Progenitor cell of endocrine pancreas (in vitro differentiated cells): Measurements from ENCODE around the gene SNX6.

GRCh38 chr14:28504475-28504941 is 262.1 kb upstream of the FOXG1 start:
- PRO-cap = no peak

DNA sequence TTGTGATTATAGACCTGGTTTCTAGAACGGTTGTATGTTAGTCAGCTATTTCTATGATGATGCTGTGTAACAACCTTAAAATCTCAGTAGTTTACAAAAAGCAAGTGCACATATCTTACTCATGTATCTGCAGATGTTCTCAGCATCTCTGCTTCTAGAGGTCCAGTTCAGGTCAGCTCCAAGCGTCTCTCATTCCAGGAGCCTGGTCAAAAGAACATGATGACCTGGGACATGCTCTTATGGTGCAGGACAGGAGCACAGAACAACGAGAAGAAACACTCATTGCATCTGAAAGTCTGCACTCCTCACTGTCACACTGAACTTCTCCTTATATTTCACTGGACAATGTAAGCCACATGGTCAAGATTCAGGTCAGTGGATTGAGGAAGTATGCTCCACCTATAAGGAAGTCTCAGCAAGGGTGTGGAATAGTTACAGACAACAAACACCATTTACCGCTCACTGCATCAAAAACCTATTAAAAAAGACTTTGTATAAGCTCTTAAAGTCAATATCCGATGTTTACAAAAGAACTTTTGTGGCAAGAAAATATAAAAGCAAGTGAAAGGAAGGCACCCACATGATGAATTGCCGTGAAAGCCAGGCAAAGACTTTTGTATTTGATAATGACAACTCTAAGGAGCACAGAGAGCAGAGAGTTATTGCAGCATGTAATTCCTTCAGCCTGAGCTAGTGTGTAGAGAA is 153.1 kb upstream of the FOXG1 start:
- PRO-cap = no peak

DNA sequence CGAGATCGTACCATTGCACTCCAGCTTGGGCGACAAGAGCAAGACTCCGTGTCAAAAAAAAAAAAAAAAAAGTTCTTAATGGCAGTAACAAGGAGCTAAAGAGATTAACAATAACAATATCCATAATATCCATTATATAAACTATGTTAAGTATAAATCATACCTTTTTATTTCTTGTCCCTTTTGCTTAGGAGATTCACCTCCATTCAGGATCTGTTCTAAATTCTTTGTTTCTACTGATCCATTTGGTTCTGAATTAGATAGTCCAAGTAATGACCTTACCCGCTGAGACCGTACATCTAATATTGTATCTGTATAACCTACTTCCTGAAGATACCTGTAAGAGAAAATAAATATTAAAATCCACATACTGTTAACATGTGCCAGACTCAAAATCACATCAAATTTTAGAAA is 72.6 kb downstream of the COCH start:
- PRO-cap = no peak

DNA sequence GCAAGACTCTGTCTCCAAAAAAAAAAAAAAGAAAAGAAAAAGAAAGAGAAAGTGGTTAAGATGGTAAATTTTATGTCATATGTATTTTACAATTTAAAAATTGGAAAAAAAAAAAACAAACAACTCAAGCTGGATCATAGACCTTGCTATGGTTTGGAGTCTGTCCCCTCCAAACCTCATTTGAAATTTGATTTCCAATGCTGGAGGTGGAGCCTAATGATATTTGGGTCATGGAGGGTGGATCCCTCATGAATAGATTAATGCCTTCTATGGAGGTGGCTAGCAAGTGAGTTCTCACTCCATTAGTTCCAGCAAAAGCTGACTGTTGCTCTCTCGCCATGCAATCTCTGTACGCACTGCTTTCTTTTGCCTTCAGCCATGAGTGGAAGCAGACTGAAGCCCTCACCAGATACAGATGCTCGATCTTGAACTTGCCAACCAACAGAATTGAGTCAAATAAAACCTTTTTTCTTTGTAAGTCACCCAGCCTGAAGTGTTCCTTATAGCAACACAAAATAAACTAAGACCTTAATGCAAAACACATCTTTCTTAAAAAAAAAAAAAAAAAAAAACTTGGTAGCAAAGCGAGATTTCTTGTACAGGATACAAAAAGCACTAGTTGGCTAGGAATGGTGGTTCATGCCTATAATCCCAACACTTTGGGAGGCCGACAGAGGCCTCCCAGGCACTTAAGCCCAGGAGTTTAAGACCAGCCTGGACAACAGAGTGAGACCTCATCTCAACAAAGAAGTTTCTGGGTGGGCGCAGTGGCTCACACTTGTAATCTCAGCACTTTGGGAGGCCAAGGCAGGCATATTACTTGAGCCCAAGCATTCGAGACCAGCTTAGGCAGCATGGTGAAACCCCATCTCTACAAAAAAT is 22.0 kb upstream of the AP4S1 start:
- PRO-cap = no peak

DNA sequence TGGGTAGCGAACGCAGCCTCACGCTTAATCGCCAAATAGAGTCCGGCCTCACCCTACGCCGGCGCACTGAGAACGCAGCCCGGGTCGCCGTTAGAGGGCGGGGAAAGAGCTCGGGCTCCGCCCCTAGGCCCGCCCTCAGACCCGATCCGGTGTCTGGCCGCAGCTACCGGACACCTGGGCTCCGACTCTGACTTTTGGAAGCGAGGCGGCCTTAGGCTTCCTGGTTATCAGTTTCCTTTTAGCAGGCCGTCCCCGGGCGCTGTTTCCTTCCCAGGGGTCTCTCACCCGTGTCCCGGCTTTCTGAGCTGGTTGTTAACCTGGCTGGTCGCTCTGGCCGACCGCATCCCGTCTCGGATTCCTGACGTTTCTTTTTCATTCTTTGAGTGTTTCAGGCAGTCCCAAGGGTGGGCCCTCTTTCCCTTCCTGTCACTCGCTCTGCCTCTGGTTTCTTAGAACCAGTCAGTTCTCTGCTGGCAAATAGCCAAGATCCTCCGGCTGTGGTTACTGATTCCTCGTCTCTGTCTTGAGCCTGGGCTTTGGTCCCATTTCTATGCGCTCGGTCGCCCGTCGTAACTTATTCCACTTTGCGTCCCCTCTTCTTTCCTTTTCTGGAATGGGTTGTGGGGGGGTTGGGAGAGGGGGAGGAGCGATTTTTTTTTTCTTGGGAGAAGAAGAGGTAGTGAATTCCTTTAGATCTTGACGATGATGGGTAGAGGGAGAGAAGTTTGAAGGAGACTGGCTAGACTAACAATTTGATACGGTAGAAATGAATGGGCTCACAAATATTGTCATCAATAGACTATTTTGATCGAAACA is 516 bp upstream of the STRN3 start:
- PRO-cap = bidirectional peak, plus-strand start at position 179 of the sequence, minus-strand start outside the sequence; bidirectional peak, plus-strand start at position 458 of the sequence, minus-strand start at position 437 of the sequence; bidirectional peak, plus-strand start at position 699 of the sequence, minus-strand start at position 586 of the sequence

GRCh38 chr14:32006540-32007133 is 70.5 kb upstream of the ARHGAP5 start:
- PRO-cap = unidirectional peak, plus-strand start at chr14:32006621

DNA sequence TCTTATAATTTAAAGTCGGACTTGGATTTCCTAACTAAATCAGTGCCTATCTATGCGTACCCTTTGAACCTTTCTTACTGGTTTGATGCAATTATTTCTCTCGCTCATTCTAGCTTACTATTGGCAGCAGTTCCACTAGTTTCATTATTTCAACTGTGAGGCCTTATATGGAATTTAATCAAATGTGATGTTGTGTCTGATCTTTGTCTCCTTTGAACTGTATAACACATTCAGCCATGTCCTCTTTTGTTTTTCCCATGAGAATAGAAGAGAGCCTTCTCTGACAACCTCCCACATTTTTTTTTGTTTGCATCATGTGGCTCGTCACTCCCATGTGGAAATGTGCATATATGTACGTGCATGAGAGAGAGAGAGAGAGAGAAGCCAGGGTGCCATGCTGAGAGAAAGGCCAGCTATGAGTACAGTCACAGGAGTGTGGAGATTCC is 48.1 kb downstream of the AKAP6 start:
- PRO-cap = no peak

DNA sequence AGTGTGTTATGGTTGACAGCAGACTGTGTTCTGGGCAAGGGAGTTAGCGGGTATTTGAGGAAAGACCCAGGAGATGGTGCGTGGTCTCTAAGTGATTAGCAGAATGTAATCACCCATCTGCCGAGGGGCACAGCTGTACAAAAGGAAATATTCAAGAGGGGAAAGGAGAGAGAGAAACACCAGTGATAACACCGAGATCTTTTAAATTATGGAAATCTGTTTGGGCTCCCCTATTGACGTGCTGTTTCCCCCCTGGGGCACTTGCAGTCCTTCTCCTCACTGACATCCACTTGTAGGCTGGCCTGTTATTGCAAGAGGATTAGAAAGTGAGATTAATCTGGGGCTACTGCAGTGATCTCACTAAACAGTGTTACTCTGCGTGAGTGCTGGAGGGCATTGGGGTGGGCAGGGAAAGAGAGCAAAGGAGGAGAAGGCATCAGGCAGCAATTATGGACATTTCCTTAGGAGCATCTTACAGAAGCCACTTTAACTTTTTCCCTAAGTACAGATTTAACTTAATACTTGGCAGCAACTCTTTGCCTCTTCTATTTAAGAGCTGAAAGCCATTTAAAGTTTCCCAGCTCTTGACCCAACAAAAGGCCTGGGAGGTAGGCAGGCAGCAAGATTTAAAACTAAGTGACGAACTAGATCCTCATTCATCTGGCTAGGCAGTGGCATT is 97.9 kb downstream of the AKAP6 start:
- PRO-cap = no peak

GRCh38 chr14:33765312-33765659 is 185.6 kb downstream of the EGLN3 start:
- PRO-cap = no peak

DNA sequence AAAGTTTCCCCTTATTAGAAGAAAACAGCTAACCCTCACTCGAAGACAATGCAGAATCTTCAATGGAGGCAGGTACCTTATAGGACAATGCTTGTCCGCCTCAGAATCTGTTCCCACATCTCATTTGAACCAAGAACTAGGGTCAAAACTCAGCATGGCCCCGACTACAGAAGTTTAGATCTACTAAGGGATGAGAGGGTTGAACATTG is 70.1 kb downstream of the EGLN3 start:
- PRO-cap = no peak

DNA sequence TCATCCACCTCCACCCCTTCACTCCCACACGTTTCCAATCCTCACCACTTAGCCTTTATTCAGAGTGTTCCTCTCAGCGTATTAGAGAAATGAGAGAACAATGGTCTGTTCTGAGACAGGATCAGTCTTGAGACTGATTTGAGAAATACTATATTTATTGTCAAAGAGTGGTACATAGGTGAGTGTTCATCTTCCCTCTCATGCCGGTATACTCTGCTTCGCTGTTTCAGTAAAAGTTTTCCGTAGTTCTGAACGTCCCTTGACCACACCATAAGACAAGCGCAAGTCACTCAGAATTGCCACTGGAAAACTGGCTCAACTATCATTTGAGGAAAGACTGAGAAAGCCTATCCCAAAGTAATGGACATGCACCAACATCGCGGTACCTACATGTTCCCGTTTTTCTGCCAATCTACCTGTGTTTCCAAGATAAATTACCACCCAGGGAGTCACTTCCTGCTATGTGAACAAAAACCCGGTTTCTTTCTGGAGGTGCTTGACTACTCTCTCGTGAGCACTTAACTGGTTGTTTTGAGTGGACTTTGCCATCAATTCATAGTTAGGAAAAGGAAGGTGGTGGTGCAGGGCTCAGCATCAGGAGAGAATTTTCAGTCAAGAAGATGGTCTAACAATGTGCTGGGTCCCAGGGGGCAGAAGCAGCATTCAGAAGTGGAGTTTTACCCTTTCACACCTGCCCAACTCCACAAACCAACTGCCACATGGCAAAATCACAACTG is 1.5 kb downstream of the EGLN3 start:
- PRO-cap = no peak

DNA sequence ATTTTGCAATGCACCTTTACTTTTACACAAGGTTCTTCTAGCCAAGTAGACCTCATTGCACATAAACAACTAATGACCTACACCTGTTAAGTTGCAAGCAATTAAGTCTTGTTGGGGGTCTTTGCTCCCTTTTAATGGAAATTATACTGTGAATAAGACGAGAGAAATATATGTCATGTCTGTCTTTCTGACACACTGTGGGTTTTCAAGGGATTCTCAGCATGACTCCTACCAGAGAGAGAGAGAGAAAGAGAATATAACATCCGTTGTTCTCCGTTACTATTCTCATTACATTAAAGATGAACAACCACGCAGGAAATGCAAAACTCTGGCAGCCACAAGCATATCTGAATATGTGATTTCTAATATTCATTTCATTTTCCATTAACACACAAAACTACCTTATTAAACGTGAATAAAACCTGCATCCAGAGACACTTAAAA is 67.2 kb upstream of the EGLN3 start:
- PRO-cap = no peak

DNA sequence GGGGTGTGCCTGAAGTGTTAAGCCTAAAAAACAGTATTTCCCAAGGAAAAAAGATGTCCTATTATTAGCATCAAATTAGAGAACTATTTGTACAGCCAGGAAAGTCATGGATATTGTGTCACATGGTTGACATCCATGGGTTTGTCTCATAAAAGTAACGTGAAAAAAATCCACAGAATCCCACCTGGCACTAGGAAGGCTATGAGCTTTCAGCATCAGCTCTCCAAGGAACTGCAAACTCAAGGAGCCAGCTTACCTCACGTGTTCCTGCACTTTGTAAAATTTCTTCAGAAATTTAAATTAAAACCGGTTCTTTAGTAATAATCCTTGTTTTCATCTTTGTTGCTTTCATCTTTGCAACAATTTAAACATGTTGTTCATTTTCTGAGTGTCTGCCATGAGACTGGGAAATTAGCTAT is 69.2 kb upstream of the EGLN3 start:
- PRO-cap = no peak

GRCh38 chr14:34436957-34437361 is 25.1 kb downstream of the SPTSSA start:
- PRO-cap = no peak

- PRO-cap = bidirectional peak, plus-strand start at chr14:34497118, minus-strand start at chr14:34497125
These were observed 34.7 kb upstream of the SPTSSA start for GRCh38 chr14:34496491-34497353.

DNA sequence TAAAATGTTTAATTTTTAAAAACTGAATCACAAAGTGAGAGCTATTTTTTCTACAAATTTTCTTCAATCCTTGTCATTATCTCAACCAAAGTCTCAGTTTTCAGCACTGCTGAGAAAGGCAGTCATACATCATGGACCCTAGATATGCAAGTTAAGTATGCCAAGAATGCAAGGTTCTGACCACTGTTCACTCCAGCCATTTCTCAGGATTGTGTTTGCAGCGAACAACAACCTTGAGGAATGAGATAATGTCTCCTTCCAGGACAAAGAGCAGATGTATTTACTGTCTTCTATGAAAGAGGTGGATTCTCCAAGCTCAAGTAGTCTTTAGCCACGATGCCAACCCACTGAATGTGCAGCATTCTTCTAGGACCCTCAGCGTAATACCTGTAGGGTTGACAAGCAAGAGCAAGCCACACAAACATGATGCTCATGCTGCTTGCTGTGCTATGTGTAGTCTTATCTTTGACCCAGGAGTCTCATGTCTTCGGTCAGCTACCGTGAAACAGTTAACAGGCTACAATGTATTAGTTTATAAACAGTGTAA is 2.1 kb downstream of the EAPP start:
- PRO-cap = unidirectional peak, plus-strand start at position 323 of the sequence

DNA sequence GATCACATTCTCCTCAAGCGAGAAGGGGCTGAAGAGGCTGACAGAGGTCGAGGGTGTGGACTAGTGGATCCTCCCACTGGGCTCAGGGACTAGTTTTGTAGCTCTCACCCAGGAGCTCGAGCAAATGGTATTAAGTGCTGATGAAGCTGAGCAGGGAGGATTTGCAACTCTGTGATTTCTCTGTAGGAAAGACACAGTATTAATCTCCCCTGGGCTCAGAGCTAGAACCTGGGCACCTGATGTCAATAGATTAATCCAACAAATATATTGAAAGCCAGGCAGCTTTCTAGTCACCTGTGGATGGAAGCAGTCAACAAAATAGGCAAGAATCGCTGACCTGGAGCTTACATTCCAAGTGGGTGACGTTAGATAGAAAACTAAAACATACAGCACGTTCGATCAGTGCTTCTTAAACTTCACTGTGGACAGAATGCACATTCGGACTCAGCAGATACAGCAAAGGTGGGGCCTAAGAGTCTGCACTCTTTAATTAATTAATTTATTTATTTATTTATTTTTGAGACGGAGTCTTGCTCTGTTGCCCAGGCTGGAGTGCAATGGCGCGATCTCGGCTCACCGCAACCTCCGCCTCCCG is 15.3 kb upstream of the EAPP start:
- PRO-cap = no peak

DNA sequence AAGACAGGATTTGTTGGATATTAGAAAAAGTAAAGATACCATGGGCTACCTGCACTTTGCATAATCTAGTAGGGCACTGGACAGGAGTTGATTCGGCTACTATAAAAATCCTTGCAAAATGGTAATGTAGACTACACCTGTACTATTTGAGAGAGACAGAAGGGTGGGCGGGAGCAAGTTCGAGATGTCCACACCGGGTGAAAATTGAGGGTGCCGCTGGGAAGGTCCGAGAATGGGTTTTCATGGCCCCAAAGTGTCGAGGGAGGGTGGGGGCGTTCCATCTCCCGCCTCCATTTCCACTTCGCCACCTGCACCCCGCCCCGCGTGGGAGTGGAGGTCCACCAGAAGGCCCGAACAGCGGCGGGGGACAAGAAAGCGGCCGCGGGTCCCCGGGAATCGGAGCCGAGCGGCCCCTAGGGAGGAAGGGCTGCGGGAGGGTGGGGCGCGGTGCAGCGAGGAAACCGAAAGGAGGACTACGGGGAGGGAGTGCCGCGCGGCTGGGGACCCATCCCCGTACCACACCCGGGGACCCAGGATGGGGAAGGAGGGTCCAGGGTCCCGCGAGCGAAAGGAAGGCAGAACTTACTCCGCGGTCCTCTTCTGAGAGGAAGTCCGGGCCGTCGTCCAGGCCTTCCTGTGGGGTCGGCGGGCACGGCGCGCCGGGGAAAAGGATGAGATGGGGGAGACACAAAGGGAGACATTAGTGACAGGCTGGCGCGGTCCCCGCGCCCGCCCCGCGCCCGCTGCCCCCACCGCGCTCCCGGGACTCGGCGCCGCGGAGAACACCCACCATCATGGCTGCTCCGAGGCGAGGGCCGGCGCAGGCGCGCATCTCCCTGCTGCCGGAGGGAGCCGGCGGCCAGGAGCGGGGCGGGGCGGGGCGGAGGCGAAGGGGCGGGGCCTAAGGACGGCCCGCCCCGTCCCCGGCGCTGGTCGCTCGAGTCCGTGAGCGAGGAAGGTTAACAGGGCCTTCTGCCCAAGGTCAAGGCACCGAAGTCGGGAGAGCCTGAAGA is at the start of gene SNX6:
Gene SNX6 (minus strand): TSS at position 828 of the 1,013 bp plus-strand sequence.
- PRO-cap = unidirectional peak, plus-strand start at position 173 of the sequence; unidirectional peak, plus-strand start at position 578 of the sequence; bidirectional peak, plus-strand start at position 940 of the sequence, minus-strand start at position 820 of the sequence

DNA sequence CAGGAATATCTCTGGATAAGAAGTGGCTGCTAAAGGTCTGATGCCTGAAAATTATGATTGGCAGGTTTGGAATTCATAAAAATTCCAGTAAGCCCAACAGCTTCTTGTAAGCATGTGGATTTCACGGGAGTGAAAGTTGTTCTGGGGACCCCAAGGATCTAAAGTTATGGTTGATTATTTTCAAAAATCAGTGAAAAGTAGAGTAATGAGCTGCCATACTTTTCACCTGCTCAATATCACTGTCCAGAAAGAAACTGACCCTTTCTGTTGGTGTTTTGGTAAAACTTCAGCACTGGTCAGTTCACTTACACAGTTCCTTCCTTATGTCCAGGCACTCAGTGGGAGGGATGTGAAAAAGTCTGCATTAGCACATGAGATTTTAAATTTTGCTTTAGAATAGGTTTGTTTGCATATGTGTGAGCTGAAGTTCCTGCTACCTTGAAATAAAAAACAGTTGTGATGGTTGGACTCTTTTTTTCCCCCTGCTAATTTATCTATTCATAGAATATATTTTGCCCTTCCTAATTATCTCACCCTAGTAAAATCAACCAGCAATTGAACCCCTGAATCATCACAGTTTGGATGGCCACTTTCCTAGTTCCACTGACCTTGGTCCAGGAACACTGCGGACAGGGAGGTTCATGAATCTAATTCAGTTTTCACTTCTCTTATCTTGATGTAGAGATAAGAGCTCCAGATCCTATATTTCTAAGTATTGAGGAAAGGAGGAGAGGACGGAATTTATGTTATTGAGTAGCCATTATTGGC is 25.8 kb downstream of the CFL2 start:
- PRO-cap = no peak

DNA sequence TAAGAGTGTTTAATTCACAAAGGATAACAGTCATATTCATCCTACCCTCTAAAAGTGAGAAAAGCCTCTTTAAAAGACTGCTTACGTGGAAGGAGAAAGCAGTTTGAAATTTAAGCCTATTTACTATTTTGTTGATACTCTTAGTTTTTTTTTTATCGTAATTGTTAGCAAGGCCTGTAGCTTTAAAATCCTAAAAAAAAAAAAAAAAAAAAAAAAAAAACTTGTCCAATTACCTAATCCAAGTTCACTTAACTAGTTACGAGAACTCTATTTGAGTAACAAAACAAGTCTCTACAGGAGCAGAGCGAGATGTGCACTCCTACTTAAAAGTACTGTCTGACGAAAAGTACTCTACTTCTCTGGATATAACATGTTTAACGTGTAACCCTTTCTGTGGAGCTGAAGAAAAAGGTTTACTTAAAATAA is 2.4 kb downstream of the BAZ1A start:
- PRO-cap = no peak